Adrenal gland (tissue), 7 donors: ENCODE measurements around a stretch of chr17.

- PRO-cap, 3 experiments = no peak in any of the 3 experiments
- RAMPAGE, long total RNA, 4 experiments = no peak in any of the 4 experiments
- RRBS = no CpG with 5 or more reads among the region's 4 CpGs
These were observed 2.4 kb downstream of the MFSD11 start for GRCh38 chr17:76740248-76740787.

DNA sequence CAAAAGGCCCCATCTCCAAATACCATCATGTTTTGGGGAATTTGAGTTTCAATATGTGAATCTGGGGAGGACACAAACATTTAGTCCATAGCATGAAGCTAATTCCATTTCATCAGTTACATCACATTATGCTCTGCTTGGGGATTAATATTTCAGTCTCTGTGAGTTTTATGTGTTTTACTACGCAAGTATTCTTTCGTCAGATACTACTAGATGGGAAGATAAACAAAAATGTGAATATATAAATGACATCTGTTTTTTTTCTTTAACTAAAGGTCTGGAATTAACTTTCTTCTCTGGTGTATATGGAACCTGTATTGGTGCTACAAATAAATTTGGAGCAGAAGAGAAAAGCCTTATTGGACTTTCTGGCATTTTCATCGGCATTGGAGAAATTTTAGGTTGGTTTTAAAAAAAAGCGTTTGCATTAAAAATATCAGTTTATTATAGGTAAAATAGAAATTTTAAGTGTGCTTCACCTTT lies 31.6 kb downstream of the MFSD11 start:
- PRO-cap, 3 experiments = no peak in any of the 3 experiments
- RAMPAGE, long total RNA, 4 experiments = no peak in any of the 4 experiments
- RRBS = no CpG with 5 or more reads among the region's 4 CpGs

DNA sequence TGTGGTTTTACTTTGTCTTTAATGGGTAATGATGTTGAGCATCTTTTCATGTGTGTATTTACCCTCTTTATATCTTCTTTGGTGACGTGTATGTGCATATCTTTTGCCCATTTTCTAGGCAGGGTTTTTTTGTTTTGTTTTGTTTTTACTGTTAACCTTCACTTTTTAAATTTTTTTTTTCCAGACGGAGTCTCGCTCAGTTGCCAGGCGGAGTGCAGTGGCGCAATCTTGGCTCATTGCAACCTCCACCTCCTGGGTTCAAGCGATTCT lies 35.5 kb downstream of the MFSD11 start:
- PRO-cap, 3 experiments = no peak in any of the 3 experiments
- RAMPAGE, long total RNA, 4 experiments = no peak in any of the 4 experiments
- RRBS = no CpG with 5 or more reads among the region's 6 CpGs

DNA sequence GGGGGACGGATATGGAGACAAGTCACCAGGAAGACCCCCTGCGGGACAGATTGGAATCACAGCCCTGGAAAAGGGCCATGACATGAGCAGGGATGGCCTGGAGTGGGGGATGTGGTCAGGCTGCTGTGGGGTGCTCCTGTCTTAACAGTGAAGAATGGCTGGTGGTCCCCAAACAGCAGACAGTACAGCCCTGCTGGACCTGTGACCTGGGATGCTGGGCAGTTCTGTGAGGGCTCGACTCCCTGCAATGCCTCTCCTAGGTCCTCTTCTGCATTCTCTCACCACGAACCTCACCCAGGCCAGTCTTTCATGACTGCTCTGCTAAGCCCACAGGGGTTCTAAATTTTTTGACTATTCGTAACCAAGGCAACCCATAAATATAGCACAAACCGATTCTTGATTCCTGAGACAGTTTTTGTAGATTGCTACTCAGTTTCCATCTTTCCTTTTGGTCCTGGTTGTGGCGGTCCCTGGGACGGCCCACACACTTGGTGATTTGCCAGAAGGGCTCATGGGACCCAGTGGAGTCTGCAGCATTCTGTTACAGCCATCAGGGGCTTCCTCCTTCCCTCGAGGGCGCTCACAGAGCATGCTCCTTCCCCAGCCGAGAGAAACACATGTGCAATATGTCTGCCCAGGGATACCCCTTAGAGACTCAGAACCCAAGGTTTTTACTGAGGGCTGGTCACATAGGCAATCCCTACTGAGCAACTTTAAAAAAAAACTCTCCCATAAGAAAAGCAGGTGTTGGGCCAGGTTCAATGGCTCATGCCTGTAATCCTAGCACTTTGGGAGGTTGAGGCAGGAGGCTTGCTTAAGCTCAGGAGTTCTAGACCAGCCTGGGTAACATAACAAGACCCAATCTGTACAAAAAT lies 23.4 kb upstream of the MGAT5B start:
- PRO-cap, 3 experiments = no peak in any of the 3 experiments
- RAMPAGE, long total RNA, 4 experiments = no peak in any of the 4 experiments
- RRBS = no CpG with 5 or more reads among the region's 11 CpGs

GRCh38 chr17:76997213-76997708 lies 129.1 kb downstream of the MGAT5B start:
- PRO-cap, 3 experiments = no peak in any of the 3 experiments
- RAMPAGE, long total RNA, 4 experiments = no peak in any of the 4 experiments
- RRBS = no CpG with 5 or more reads among the region's 9 CpGs

- PRO-cap, 3 experiments = peak in 3 of 3 experiments; most common plus-strand start chr17:77088755 (in 2); most common minus-strand start chr17:77088593 (in 1)
- RAMPAGE, long total RNA, 4 experiments = start-site peak on the plus strand in 2 of 4 experiments, at chr17:77088651-77088756 at its widest, 7 to 21 reads per replicate
- RRBS = 4% methylated on average over 5 of the region's 52 CpGs
These were observed 52.0 kb upstream of the SEC14L1 start for GRCh38 chr17:77088342-77089696.

- PRO-cap, 3 experiments = no peak in any of the 3 experiments
- RAMPAGE, long total RNA, 4 experiments = no peak in any of the 4 experiments
- RRBS = no CpG with 5 or more reads among the region's 4 CpGs
These were observed 29.3 kb downstream of the SEC14L1 start for GRCh38 chr17:77170111-77170421.

GRCh38 chr17:77185041-77185549 lies 44.3 kb downstream of the SEC14L1 start:
- PRO-cap, 3 experiments = peak in 2 of 3 experiments; most common plus-strand start chr17:77185213 (in 2); most common minus-strand start chr17:77185253 (in 1)
- RAMPAGE, long total RNA, 4 experiments = no peak in any of the 4 experiments
- RRBS = no CpG with 5 or more reads among the region's 8 CpGs

GRCh38 chr17:77207548-77208298 lies 67.0 kb downstream of the SEC14L1 start:
- PRO-cap, 3 experiments = no peak in any of the 3 experiments
- RAMPAGE, long total RNA, 4 experiments = no peak in any of the 4 experiments
- RRBS = no CpG with 5 or more reads among the region's 12 CpGs

DNA sequence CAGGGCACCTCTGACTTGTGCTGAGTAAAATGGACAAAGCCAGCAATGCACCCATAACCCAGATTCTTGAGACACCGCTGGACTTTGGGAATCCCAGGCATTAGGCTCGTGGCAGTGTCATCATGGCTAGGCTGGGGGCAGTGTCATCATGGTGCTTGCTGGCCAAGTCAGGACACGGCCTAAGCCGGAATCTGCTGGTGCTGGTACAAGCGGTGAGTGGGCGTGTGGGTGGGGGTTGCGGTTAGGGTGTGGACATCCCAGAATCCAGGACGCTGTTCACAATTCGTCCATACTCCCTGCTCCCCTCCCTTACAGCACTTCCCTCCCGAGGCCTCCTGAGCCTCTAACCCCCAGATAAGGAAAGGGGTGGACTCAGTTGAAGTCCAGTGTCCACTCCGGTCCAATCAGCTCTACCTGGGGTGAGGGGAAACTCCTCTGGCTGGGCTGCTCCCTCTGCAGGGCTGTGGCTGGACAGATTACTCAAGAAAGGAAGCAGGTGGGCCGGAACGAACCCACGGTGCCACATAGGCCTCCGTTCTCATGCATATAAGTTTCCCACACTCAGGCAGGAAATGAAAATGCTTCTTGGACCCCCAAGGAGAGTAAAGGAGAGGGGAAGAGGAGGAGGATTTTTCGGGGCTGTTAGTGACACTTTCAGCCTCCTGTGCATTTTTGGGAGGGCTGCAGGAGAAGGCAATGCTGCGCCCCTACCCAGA lies 1.6 kb upstream of the SEPTIN9 start:
- PRO-cap, 3 experiments = no peak in any of the 3 experiments
- RAMPAGE, long total RNA, 4 experiments = no peak in any of the 4 experiments
- RRBS = 60% methylated on average over 1 of the region's 17 CpGs

DNA sequence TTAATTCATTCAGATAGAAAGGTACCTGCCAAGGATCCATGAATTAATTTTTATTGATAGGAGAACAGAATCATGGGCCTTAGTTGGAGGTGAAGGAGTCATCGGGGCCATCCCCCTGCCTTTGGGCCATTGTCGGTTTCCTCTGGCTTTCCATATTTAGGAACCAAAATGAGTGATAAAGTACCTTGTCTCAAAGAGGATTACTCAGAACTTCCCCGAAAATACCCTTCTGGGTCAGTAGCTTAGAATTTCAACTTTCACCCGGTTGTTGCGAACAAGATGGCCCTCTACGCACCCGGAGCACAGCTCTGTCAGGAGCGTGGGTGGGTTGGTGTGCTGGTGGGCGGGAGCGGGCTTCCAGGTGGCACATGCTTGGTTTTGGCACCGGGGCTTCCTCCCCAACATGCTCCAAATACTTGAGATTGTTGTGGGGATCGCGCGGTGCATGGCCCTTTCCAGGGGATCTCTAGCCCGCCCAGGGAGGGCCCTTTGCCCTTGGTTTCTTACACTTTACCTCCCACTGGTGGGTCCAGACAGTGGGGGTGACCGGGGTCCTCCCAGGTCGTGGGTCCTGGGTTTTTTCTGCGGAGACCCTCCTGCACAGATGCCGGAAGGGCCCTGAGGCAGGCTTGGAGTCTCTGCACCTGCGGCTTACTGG lies 1.3 kb downstream of the SEPTIN9 start:
- PRO-cap, 3 experiments = no peak in any of the 3 experiments
- RAMPAGE, long total RNA, 4 experiments = no peak in any of the 4 experiments
- RRBS = 52% methylated on average over 7 of the region's 20 CpGs

DNA sequence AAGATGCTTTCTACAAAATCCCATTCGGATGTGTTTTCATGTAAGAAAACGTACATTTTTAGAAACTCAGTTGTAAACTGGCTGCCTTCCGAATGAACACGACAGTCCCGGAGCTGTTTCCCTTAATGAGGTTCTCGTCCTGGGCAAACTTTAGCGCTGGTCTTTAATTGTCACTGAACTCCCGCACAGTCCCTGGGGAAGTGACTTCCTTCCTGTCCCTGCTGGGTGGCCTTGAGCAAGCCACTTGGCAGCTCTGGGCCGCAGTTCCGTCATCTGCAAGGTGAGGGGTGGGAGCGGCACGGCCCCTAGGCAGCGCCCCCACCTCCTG lies 41.1 kb downstream of the SEPTIN9 start:
- PRO-cap, 3 experiments = peak in 3 of 3 experiments; most common plus-strand start position 272 of the sequence (in 3); most common minus-strand start position 124 of the sequence (in 2)
- RAMPAGE, long total RNA, 4 experiments = no peak in any of the 4 experiments
- RRBS = no CpG with 5 or more reads among the region's 13 CpGs

GRCh38 chr17:77342303-77342815 lies 61.1 kb downstream of the SEPTIN9 start:
- PRO-cap, 3 experiments = no peak in any of the 3 experiments
- RAMPAGE, long total RNA, 4 experiments = no peak in any of the 4 experiments
- RRBS = no CpG with 5 or more reads among the region's 7 CpGs

DNA sequence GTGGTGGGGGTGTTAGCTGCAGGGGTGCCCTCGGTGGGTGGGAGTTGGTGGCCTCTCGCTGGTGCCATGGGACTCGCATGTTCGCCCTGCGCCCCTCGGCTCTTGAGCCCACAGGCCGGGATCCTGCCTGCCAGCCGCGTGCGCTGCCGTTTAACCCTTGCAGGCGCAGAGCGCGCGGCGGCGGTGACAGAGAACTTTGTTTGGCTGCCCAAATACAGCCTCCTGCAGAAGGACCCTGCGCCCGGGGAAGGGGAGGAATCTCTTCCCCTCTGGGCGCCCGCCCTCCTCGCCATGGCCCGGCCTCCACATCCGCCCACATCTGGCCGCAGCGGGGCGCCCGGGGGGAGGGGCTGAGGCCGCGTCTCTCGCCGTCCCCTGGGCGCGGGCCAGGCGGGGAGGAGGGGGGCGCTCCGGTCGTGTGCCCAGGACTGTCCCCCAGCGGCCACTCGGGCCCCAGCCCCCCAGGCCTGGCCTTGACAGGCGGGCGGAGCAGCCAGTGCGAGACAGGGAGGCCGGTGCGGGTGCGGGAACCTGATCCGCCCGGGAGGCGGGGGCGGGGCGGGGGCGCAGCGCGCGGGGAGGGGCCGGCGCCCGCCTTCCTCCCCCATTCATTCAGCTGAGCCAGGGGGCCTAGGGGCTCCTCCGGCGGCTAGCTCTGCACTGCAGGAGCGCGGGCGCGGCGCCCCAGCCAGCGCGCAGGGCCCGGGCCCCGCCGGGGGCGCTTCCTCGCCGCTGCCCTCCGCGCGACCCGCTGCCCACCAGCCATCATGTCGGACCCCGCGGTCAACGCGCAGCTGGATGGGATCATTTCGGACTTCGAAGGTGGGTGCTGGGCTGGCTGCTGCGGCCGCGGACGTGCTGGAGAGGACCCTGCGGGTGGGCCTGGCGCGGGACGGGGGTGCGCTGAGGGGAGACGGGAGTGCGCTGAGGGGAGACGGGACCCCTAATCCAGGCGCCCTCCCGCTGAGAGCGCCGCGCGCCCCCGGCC lies 91.7 kb downstream of the SEPTIN9 start:
- PRO-cap, 3 experiments = peak in 3 of 3 experiments; most common plus-strand start position 318 of the sequence (in 1); most common minus-strand start position 202 of the sequence (in 3)
- RAMPAGE, long total RNA, 4 experiments = no peak in any of the 4 experiments
- RRBS = 5% methylated on average over 46 of the region's 103 CpGs

- PRO-cap, 3 experiments = peak in 2 of 3 experiments; most common plus-strand start chr17:77376064 (in 1); most common minus-strand start chr17:77375899 (in 1)
- RAMPAGE, long total RNA, 4 experiments = no peak in any of the 4 experiments
- RRBS = 48% methylated on average over 5 of the region's 28 CpGs
These were observed 94.6 kb downstream of the SEPTIN9 start for GRCh38 chr17:77375439-77376722.

GRCh38 chr17:77420230-77420914 lies 139.1 kb downstream of the SEPTIN9 start:
- PRO-cap, 3 experiments = peak in 1 of 3 experiments; most common plus-strand start chr17:77420830 (in 1)
- RAMPAGE, long total RNA, 4 experiments = no peak in any of the 4 experiments
- RRBS = no CpG with 5 or more reads among the region's 14 CpGs

- PRO-cap, 3 experiments = peak in 2 of 3 experiments; most common plus-strand start chr17:77426532 (in 2); most common minus-strand start chr17:77426455 (in 2)
- RAMPAGE, long total RNA, 4 experiments = no peak in any of the 4 experiments
- RRBS = 91% methylated on average over 4 of the region's 21 CpGs
These were observed 145.0 kb downstream of the SEPTIN9 start for GRCh38 chr17:77426068-77426837.

GRCh38 chr17:77436809-77437208 lies 155.5 kb downstream of the SEPTIN9 start:
- PRO-cap, 3 experiments = no peak in any of the 3 experiments
- RAMPAGE, long total RNA, 4 experiments = no peak in any of the 4 experiments
- RRBS = no CpG with 5 or more reads among the region's 12 CpGs

- PRO-cap, 3 experiments = no peak in any of the 3 experiments
- RAMPAGE, long total RNA, 4 experiments = no peak in any of the 4 experiments
- RRBS = no CpG with 5 or more reads among the region's 15 CpGs
These were observed 171.6 kb downstream of the SEPTIN9 start for GRCh38 chr17:77452710-77453416.

GRCh38 chr17:77485058-77485318 lies 203.7 kb downstream of the SEPTIN9 start:
- PRO-cap, 3 experiments = no peak in any of the 3 experiments
- RAMPAGE, long total RNA, 4 experiments = no peak in any of the 4 experiments